Aorta (tissue), 1 donor: ENCODE measurements around the genes LY9, ARHGAP30, NDUFS2 and FCER1G.

DNA sequence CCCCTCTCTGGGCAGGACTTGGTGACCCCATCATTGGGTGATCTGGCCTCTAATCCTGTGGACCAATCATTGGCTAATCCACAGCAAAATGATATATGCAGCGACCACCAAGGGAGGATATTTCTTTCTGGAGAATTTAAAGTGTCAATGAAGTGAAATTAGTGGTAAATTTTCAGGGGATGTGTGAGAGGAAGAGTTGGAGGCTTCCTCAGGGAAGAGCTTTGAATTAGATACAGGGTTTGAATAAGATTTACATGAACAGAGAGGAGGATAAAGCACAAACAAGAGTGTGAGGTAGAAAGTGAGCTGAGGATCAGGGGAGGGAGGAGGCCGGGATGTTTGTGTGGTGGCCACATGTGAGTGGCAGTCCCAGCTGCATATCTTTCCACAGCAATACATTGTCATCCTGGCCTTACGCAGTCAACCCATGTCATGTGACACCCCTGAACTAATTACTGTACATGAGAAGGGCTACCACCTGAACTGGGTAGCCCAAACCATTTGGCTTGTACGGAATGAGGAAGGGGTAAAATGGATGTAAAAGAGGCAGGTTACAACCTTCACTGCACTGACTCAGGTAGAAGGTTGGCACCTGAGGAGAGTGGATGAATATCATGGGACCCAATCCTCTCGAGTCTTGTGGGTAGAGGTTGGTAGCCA, 4.1 kb downstream of the SLAMF7 start:
- PRO-cap: no peak

DNA sequence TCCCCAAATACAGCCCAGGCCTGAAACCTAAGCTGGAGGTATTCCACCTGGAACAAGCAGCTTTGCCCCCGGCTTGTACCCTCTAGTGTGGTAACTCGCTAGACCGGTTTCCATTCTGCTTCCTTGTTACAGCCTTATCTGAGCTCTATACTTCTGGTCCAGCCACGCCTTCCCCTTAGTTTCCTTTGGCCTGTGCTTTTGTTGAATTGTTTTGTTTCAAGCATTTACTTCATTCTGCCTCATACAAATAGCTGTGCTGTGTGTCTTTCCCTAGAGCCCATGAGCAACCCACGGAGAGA, 14.6 kb upstream of the LY9 start:
- PRO-cap: no peak

- PRO-cap: no peak
These were observed at the start of gene LY9 for GRCh38 chr1:160795774-160796432. LY9 (plus strand) TSS chr1:160796174.

- PRO-cap: no peak
These were observed 5.1 kb downstream of the LY9 start for GRCh38 chr1:160801067-160801414.

- PRO-cap: no peak
These were observed 705 bp downstream of the CD244 start for GRCh38 chr1:160861925-160862438.

GRCh38 chr1:161011922-161012516, 8.9 kb downstream of the F11R start:
- PRO-cap: no peak

GRCh38 chr1:161019518-161019989, 1.4 kb downstream of the F11R start:
- PRO-cap: no peak

GRCh38 chr1:161066665-161067285, 2.9 kb downstream of the ARHGAP30 start:
- PRO-cap: no peak

- PRO-cap: unidirectional peak, minus-strand start at chr1:161069817
These were observed at the start of gene ARHGAP30 for GRCh38 chr1:161069517-161070389. ARHGAP30 (minus strand) TSS chr1:161069891.

DNA sequence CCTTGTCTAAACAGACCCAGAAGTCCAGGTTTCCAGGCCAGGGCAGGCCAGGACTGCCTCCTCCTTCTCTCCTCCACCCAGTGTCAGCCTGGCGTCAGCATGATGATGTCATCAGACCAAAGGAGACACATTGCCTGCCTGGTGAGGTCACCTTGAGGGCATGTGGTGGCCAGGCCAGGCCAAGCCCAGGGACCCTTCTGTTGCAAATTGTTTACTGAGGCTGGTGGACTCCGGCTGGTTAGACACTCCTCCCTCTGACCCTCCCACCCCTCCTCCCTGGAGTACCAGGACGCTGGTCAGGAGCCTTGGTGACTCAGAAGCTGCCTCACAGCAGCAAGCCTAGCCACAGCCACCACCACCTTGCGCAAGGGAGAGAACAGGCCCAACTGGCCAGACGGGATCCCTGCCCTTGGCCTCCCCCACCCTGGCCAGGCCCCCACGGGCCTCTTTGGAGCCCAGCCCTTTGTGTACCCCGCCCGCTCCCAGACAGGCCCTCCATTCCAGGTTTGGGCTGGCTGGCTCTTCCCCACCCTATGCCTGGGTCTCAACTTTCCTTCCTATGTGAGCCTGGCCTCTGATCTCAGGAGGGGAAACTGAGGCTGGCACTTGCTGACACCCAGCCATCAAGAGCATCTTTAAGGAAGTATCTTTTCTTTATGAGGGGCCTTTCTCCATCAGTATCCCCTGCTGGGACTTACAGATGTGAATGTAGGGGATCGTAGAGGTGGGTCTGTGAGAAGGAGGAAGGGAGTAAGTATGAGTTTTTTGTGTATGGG, 5.8 kb downstream of the NECTIN4 start:
- PRO-cap: no peak

GRCh38 chr1:161171086-161172294, 5.3 kb downstream of the PPOX start:
- PRO-cap: no peak

DNA sequence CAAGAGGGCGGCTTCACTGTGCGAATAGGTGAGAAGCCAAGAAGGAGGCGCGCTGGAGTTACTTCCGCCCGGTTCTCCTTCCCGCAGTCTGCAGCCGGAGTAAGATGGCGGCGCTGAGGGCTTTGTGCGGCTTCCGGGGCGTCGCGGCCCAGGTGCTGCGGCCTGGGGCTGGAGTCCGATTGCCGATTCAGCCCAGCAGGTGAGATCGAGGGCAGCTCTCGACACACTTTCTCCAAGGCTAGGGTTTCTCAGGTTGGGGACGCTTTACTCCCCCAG, at the start of gene NDUFS2:
Gene NDUFS2, plus strand, starts transcription at position 86 of the 276 bp plus-strand sequence.
- PRO-cap: bidirectional peak, plus-strand start at position 125 of the sequence, minus-strand start outside the sequence

- PRO-cap: unidirectional peak, plus-strand start at chr1:161215298
These were observed at the start of gene FCER1G for GRCh38 chr1:161215023-161215554. FCER1G (plus strand) TSS chr1:161215295.

DNA sequence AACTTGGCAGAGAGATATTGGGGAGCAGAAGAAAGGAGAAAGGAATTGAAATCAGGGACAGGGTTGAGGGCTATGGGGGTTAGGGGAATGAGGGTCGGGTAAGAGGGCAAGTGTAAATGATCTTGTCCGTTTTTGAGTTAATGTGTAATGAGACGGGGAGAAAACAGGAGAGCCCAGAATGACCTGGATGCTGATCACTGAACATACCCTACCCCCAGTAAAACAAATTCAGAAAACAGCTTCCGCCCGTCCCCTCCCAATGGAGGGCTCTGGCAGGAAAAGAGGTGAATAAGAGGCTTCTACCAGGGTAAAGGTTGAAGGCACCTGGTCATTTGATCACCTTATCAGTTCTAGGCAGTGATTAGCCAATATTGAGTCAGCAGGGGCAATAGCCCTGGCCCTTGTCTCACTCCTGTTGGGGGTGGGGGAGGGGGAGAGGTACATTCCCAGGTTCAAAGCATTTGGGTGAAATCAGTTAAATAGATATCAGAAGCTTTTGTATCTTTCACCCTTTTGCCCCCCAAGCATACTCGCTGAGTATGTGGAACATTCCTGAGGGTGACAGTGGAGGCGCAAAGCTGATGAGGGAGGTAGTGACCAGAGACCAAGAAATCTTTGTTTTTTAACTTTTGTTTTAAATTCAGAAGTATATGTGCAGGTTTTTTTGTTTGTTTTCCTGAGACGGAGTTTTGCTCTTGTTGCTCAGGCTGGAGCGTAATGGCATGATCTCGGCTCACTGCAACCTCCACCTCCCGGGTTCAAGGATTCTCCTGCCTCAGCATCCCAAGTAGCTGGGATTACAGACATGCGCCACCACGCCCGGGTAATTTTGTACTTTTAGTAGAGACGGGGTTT, 847 bp upstream of the APOA2 start:
- PRO-cap: no peak

DNA sequence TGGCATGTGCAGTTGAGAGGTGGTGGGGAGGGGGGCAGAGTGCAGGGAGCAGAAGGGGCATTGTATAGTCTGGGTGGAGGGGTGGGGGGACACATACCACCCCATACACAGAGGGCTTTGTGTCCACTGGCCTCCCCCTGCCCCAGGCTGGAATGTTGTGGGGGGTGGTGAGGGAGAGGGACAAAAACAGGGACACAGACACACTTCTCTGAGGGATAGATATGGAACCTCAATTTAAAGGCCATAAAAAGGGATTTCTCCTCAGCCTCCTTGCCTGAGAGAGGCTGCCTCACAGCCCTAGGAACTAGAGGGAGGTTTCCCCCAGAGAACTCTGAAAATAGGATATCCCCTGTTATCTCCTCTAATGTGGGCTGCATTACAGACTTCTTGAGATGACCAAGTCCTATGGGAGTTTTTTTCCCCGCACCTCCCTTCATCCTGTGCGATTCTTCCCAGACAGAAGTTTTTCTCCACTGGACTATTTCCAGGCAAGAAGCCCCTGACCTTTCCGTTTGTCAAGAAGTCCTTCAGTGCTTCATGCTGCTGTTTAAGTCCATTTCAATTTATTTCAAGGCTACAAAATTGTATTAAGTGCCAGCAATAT, 388 bp upstream of the MPZ start:
- PRO-cap: no peak

DNA sequence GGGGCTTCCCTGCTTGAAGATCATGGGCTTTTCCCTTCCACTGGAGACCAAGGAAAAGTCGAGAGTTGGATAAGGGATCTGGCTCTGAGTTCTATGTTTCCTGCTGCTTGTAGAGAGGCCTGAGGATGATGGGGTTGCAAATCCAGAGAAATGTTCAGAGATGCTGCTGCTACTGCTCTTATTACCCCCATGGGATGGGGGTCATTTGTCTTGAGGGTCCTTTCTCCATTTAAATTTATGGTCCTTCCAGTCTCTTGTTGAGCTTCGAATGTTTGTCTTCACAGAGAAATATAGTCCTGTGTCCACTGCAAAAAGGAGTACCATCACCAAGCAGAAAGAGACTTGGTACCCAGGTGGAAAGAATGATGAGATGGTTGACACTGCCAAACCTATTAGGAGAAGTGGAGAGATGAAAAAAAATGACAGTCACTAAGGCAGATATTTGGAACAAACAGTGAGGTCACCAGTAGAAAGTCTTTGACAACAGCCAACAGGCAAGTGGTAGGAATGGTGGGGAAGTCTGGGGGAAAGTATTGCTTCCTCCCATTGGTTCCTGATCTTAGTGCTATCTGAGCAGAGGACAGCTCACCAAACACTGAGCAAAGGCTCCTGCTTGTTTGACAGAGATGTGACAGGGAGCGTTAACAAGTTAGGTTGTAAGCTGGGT, 6.7 kb downstream of the FCGR3A start:
- PRO-cap: no peak

GRCh38 chr1:161623727-161624223, 7.2 kb downstream of the FCGR3B start:
- PRO-cap: no peak

GRCh38 chr1:161801918-161802269, 35.8 kb downstream of the ATF6 start:
- PRO-cap: no peak

DNA sequence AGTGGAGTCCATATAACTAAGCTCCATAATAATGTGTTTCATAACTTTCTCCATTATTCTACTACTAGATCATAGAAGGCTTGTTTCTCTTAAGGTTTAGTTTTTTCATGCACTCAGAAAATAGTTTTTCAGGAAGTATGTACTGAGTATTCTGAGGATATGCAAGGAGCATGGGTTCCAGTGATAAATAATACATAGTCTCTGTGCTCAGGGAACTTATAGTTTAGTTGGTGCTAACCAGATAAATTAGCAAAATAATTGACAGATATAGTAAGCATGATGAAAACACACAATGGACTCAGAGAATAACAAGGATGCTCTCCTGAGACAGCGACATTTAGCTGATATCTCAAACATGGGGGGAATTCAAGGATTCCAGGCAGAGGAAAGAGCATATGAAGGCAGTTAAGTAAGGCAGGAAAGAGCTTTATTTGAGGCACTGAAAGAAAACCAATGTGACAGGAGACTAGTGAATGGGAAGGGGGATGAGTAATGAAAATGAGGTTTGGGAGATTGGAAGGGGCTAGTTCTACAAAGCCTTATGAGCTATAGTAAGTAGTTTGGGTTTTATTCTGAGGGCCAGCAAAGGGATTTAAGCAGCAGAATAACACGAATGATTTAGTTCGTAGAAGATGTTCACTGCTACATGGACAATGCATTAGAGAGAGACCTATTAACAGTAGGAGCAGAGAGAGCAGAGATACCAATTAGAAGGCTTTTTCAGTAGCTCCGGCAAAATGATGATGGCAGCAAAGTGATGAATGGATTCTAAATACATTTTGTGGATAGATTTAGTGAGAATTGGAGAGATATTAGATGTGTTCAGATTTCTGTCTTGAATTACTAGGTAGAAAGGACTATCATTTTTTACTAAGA, 111.2 kb downstream of the ATF6 start:
- PRO-cap: no peak

- PRO-cap: no peak
These were observed 39.9 kb downstream of the OLFML2B start for GRCh38 chr1:161983714-161984280.